PC-3 (cell line): ENCODE measurements around the genes ZNF780B, MAP3K10 and ACTMAP.

- RAMPAGE, long total RNA, result start-site peak on the minus strand at chr19:40056184-40056231, 45 and 17 reads in 2 replicates
These were observed at the start of gene ZNF780B for GRCh38 chr19:40055483-40056645. Gene ZNF780B, minus strand, starts transcription at chr19:40056231.

DNA sequence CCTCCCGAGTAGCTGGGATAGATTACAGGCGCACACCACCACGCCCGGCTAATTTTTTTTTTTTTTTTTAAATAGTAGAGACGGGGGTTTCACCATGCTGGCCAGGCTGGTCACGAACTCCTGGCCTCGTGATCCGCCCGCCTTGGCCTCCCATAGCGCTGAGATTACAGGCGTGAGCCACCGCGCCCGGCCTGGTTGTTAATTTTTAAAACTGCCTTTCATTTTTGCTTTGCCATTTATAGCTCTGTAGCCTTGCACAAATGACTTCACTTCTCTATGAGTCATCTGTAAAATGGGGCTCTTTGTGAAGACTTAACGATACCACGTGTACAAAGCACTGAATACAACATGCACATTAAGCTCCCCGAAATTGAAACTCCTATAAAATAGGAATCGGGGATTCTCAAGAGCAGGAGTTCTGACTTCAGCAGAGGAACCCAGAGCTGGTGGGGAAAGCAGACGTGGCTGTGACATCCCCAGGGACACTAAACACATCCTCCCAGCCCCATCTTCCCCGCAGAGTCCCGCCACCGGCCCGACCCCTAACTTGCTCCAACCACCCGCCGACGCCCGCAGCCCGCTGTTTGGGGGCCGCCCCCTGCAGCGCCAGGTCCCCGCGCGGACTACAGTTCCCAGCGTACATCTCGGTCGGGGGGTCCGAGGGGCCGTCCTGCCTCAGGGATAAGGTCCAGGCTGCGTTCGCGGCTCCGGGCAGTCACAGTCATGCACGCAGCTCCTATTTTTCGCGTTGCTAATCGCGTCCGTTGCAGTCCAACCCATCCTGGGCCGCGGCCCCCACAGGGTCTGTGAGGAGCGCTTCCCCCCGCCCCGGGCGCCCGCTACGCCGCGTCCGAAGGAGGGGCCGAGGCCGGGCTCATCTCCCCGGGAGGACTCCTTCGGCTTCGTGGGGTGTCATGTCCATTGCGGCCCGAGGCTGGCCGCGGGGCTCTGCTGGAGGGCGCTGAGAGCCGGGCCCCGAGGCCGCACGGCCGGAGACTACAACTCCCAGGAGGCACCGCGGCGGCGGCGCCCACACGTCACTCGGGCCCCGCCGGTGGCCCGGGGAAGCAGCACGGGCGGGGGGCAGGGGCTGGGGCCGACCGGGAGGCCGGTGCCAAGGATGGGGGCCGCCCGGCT, at the start of gene MAP3K10:
Gene MAP3K10, plus strand, starts transcription at position 1,037 of the 1,137 bp plus-strand sequence.
- RAMPAGE, long total RNA, result no peak

- RAMPAGE, long total RNA, result no peak
These were observed 12.3 kb downstream of the HIPK4 start for GRCh38 chr19:40377575-40378260.

- RAMPAGE, long total RNA, result no peak
These were observed 687 bp upstream of the SERTAD1 start for GRCh38 chr19:40426495-40426862.

- RAMPAGE, long total RNA, result no peak
These were observed 605 bp downstream of the SERTAD3 start for GRCh38 chr19:40443656-40443804.

GRCh38 chr19:40463060-40463563, 2.4 kb downstream of the BLVRB start:
- RAMPAGE, long total RNA, result no peak

GRCh38 chr19:40570315-40571253, 6.1 kb upstream of the SHKBP1 start:
- RAMPAGE, long total RNA, result no peak

DNA sequence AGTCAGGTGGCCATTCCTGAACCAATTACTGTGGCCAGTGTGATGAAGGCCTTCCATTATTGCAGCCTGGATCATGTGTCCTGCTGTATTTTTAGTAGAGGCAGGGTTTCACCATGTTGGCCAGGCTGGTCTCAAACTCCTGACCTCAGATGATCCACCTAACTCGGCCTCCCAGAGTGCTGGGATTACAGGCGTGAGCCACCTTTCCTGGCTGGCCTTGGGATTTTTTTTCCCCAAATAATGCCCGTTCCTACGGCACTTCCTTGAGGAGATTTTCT, 8.9 kb upstream of the LTBP4 start:
- RAMPAGE, long total RNA, result no peak

DNA sequence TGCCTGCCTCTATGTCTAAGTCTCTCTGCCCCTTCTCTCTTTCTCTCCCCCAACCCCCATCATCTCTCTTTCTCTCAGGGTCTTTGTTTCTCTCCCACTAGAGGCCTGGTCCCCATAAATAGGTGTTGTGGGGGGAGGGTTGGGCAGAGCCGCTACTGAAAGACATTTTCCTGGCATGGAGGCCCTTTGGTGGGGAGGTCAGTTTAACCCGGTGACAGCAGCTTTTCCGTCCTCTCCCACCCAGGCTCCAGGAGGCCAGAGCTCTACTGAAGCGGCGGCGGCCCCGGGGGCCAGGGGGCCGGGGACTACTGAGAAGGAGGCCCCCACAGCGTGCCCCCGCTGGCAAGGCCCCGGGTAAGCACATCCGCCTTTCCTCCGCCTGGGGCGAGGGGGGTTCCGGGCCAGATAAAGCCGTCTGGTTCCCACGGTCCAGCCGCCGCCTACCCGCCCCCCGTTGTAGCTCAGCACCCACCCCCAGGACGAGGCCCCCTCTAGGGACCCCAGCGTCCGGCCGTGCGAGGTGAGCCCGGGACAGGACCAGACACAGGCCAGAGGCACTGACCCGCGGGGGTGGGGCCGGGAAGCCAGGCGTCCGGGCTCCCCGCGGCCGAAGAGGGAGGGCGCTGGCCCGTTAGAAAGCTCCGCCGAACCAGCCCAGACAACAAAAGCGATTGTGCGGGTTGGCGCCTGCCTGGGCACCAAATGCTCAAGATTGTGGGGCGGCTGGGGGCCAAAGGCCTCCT, 1.2 kb upstream of the LTBP4 start:
- RAMPAGE, long total RNA, result no peak

- RAMPAGE, long total RNA, result no peak
These were observed 5.0 kb downstream of the LTBP4 start for GRCh38 chr19:40606040-40606616.

DNA sequence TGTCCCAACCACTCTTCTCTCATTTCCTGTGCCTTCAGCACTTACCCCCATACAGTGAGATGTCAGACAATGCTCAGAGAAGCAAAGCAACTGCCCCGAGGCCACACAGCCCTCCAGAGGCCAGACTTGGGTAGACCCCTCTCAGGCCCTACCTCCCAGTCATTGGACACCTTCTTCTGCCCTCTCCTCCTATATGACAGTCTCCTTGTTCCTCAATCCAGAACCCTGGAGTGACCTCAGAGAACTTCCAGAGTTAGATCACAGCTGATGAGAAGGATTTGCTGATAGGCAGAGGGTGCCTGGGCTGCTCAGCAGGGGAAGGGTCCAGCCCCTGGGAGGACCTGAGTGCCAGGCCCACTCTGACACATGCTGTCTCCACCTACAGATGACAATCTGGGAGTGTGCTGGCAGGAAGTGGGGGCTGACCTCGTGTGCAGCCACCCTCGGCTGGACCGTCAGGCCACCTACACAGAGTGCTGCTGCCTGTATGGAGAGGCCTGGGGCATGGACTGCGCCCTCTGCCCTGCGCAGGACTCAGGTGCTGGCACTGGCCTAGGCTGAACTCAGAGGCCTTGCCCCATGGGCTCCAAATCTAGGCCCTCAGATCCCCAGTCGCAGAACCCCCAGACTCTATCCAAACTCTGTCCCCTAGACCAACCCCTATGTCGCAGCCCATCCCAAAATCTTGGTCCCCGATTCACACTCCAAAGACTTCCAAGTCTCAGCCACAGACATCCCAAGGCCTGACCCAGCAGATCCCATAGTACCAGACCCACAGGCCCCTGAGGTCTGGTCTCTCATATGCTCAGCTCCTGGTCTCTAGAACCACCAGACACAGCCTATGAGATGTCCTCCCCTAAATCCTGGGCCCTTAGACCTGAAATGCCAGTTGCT, 24.6 kb downstream of the LTBP4 start:
- RAMPAGE, long total RNA, result no peak

DNA sequence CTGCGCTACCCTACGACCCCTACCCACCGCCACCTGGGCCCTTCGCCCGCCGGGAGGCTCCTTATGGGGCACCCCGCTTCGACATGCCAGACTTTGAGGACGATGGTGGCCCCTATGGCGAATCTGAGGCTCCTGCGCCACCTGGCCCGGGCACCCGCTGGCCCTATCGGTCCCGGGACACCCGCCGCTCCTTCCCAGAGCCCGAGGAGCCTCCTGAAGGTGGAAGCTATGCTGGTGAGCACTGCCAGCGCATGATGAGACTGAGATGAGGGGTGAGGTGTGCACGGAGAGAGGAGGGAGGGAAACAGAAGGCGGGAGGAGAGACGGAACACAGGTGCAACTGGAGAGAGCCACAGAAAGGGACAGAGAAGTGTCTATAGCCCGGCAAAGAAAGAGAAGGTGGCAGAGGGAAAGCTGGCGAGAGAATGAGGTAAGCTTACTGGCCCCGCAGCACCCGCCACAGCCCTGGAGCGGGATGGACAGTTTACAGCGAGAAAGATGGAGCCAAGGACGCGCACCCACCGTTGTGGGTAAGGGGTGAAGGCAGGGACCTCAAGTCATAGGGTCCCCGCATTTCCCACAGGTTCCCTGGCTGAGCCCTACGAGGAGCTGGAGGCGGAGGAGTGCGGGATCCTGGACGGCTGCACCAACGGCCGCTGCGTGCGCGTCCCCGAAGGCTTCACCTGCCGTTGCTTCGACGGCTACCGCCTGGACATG, 26.1 kb downstream of the LTBP4 start:
- RAMPAGE, long total RNA, result no peak

GRCh38 chr19:40666947-40667508, 23.4 kb downstream of the NUMBL start:
- RAMPAGE, long total RNA, result no peak

DNA sequence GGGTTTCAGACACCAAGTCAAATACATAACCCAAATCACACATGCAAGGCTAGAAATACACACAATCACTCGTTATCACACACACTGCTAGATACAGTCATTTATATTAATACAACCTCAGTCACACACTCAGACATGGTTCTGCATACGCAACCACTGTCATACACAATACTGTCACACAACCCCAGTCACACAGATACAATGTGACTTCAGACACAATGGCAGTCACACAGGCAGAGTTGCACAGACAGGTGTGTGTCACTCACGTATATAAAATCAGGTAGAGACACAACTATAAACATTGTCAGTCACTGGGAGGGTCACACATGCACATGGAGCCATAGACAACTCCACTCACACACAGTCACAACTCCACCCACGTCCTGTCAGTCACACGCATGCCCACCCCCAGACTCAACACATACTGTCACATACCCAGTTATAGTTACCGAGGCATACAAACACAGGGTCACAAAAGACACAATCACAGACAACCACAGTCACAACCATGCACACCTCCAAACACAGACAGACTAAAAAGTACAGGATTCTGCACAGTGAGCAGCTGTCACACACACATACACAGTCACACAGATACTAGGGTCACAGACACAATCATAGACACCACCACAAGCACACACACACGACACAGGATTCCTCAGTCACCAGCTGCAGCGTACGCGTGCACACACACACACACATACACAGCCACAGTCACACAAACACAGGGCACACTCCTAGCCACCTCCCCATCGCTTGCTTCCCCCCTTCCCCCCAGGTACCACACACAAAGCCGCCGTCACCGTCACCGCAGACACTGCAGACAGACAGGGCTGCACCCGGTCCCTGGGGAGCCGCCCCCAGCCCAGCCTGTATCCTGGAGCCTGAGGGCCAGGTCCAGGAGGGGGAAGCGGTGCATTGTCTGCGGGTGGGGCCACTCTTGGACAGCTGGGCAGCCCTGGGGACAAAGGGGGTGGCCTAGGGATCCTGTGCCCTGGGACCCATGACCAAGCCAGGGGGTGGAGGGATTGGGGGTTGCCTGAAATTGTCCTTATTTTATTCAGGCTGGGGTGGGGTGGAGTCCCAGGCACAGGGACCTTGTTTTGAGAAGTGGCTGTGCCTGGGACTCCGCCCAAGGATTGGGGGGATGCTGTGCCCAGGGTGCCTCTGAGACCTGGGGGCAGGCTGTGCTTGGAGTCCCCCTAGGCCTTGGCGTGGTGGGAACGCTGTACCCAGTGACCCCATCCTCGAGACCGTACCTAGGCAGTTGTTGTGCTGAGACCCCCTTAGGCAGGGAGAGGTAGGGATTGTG, 1.2 kb downstream of the NUMBL start:
- RAMPAGE, long total RNA, result no peak

- RAMPAGE, long total RNA, result no peak
These were observed at the start of gene ACTMAP for GRCh38 chr19:40750035-40750784. Gene ACTMAP, minus strand, starts transcription at chr19:40750477.

DNA sequence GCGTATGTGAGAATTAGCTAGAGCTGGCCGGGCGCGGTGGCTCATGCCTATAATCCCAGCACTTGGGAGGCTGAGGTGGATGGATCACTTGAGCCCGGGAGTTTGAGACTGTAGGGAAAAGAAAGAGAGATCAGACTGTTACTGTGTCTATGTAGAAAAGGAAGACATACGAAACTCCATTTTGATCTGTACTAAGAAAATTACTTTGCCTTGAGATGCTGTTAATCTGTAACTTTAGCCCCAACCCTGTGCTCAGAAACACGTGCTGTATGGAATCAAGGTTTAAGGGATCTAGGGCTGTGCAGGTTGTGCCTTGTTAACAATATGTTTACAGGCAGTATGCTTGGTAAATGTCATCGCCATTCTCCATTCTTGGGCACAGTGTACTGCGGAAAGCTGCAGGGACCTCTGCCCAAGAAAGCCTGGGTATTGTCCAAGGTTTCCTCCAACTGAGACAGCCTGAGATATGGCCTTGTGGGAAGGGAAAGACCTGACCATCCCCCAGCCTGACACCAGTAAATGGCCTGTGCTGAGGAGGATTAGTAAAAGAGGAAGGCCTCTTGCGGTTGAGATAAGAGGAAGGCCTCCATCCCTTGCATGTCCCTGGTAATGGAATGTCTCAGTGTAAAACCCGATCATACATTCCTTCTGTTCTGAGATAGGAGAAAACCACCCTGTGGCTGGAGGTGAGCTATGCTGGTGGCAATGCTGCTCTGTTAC, 23.7 kb downstream of the EGLN2 start:
- RAMPAGE, long total RNA, result no peak

- RAMPAGE, long total RNA, result no peak
These were observed 18.5 kb downstream of the CYP2A6 start for GRCh38 chr19:40831670-40832288.

GRCh38 chr19:41223430-41224051, 4.5 kb downstream of the AXL start:
- RAMPAGE, long total RNA, result no peak

GRCh38 chr19:41298881-41299614, 10.9 kb upstream of the CCDC97 start:
- RAMPAGE, long total RNA, result no peak

DNA sequence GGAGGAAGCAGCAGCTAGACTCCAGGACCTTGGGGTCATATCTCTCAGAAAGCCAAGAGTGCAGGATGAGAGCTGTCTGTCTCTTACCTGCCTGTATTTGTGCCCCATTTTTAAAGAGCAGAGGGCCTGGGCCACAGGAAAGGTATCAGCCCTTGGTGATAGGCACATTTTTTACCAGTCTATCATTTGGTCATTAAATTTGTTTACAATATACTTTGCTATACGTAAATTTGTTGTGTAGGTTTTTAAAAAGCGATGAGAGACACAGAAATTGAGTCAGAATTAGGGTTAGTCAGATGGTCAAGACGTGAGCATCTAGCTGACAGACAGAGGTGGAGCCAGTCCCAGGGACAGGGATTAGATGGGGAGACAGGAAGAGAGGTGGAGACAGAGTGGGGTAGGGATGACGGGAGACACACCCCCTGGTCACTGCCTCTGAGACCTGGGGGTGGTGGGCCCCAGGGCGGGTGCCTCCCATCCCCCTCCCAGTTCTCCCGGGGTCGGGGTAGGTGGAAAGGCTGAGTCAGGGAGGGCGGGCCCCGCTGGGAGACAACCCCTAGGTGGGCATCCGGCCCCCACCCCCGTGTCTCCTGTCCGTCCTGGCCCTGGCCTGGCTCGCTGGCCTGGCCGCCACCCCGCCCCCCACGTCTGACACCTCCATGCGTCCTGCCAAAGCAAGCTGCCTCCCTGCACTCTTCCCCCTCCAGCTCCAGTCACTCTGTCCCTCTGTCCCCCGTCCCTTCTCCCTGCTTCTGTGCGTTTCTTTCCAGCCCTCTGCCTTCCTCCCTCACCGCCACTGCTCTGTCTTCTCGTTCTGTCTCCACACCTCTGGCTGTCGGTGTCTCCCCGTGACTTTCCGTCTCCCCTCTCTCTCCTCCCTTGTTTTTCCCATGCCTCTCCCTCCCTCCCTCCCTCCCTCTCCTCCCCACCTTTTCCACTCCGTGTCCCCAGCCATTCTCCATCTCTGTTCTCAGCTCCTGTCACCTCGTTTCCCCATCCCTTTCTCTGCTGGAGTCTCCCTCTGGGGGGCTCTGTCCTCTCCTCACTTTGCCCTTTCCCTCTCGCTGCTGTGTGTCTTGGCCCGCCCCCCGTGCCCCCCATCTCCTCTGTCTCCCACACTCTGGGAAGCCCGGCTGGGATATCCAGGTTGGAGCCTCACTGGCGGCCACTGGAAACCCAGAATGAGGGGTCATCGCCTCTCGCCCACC, 15.1 kb downstream of the CCDC97 start:
- RAMPAGE, long total RNA, result no peak